Choroid plexus epithelial cell (primary cell): ENCODE results near the genes MCM7 and PILRA.

DNA sequence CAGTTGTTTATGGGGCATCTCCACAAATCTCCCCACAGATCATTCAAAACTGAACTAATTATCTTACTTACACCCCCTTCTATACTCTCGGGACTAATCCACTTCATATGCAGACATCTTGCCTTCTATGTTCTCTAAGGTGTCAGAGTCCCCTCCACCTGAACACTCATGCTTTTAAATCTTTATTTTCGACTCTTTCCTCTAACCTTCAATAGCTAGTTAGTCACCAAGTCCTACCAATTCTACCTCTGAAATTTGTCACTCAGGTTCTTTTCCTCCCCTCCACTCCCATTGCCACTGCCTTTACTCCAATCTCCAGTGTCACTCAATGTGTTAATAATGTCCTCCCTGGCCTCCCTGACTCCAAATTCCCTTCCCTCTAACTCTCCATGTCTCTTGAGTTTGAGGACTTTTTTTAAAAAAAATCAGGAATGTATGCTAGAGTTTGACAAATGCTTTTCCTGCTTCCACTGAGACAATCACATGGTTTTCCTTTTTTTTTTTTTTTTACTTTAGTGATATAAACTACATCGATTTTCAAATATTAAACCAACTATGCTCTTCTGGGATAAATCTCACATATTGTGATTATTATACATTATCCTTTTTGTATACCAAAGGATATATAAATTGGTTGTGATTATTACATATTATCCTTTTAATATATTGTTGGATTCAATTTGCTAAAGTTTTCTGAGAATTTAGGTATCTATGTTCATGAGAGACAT lies 16.8 kb upstream of the OR2AE1 start:
- RRBS = no CpG with 5 or more reads among the region's 3 CpGs

DNA sequence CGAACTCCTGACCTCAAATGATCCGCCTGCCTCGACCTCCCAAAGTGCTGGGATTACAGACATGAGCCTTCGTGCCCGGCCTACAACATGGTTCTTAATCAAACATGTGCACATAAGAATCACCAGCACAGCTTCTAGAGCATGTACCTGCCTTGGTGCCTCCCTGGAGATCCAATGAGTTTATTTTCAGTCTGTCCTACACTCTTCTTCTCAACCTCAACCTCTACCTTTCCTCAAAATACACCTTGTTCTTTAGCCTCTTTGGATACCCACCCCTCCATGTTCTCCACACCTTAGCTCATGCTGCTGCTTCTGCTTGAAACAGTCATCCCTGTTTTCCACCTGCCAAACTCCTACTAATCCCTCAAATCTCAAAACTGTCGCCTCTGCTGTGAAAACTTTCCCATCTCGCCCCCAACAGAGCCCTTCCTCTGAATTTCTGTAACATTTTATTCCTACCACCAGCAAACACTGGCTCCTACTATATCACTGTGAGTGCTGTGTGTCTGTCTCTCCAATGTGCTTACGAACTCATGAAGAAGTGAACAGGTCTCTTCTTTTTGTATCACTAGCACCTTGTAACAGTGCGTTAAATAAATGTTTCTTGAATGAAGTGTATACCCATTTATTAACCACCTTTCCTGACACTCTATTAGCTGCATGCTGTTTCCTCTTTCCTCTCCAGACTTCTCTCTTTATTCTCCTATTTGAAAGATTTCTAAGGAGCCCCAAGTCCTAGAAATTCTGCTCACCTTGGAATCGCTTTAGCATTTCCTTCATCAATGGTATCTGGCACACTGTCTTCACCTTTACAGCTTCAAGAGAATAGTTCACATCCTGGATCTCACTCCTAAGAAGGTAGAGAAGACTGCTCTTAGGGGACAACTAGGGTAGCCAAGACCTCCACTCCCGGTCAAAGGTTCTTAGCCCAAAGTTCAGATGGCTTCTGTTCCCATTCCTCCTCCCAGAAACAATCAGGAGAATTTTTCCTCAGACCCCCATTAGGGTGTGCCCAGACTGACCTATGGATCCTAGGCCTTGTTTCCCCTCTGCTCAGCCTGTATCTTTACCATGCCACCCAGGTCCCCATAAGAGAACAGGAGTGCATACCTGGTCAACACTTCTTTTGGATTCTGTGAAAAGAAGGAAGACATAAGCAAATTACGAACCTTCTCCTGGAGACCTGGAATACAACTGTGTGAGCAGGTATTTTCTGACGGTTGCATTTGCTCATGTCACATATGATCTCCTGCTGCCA lies 16.4 kb downstream of the TRIM4 start:
- RRBS = no CpG with 5 or more reads among the region's 13 CpGs

- RRBS = no CpG with 5 or more reads among the region's 3 CpGs
These were observed 849 bp downstream of the TRIM4 start for GRCh38 chr7:99918585-99918777.

DNA sequence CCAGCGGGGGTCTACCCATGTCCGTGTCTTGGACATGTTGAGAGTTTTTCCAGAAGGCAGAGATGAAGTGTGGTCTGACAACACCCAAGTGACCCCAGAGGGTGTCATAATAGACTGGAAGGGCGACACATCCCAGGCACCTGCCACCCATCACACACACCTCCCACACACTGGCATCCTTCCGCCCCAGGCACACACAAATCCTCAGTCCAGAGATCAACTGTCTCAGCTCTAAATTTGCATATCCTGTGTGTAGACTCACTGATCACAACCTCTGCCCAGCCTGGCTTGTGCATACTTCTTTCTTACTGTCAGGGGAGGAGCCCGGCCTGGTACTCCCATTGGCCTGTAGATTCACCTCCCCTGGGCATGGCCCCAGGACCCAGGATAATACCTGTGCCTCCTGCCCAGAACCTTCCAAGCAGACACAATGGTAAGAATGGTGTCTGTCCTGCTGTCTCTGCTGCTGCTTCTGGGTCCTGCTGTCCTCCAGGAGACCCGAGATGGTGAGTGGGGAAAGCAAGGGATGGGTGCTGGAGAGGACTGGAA lies 4.6 kb upstream of the AZGP1 start:
- RRBS = no CpG with 5 or more reads among the region's 6 CpGs

GRCh38 chr7:99992431-99992633 lies 16.5 kb upstream of the AZGP1 start:
- RRBS = no CpG with 5 or more reads among the region's 12 CpGs

- RRBS = no CpG with 5 or more reads among the region's 31 CpGs
These were observed 1.9 kb downstream of the MCM7 start for GRCh38 chr7:100098971-100099975.

GRCh38 chr7:100101011-100101479 lies at the start of gene MCM7:
Gene MCM7 (minus strand): TSS chr7:100101397.
- RRBS = 0% methylated on average over 7 of the region's 45 CpGs

GRCh38 chr7:100127879-100128692 lies 1.3 kb downstream of the MBLAC1 start:
- RRBS = 3% methylated on average over 13 of the region's 35 CpGs

DNA sequence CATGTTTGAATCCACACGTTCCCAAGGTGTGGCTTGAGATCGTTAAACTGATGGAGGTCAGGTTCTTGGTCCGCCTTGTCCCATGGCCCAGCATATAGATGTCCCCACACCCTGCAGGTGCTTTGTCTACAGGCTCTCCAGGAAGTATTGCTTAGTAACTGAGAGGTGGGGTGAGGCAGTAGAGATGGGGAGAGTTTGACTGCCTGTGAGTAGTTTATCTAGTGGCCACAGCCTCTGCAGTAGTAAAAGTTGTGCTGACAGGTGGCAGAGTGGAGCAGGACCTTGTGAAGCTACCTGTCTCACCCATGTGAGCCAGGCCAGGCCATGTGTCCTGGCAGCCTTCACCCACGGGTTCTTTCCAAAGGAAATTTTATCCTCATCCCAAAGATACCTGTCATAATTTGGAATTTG lies 5.4 kb upstream of the PVRIG start:
- RRBS = no CpG with 5 or more reads among the region's 4 CpGs

DNA sequence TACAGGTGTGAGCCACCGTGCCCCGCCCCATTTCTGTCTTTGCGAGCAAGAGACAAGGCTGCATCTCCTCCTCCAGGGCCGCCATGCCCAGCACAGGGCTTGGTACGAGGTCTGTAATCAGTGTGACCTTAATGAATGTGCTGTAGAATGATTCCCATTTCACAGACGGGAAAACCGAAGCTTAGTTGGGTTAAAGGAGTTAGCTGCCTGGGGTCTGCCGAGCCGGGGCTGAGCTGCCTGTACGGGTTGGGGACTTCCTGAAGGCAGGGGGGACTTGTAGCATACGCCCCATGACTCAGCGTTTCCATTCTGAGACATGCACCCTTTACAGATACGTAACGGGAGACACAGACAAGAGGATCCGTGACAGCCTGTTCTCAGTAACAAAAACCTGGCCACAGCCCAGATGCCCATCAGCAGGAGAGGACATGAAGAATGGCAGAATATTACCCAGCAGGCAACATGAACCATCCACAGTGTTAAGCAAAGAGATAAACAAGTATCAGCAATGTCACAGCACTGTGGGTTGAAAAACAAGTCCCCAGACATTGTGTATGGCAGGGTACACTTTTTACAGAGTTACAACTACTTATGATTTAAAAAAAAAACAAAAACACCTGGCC lies 23.7 kb downstream of the PVRIG start:
- RRBS = no CpG with 5 or more reads among the region's 15 CpGs

- RRBS = no CpG with 5 or more reads among the region's 7 CpGs
These were observed 3.0 kb upstream of the PILRB start for GRCh38 chr7:100354774-100355411.

DNA sequence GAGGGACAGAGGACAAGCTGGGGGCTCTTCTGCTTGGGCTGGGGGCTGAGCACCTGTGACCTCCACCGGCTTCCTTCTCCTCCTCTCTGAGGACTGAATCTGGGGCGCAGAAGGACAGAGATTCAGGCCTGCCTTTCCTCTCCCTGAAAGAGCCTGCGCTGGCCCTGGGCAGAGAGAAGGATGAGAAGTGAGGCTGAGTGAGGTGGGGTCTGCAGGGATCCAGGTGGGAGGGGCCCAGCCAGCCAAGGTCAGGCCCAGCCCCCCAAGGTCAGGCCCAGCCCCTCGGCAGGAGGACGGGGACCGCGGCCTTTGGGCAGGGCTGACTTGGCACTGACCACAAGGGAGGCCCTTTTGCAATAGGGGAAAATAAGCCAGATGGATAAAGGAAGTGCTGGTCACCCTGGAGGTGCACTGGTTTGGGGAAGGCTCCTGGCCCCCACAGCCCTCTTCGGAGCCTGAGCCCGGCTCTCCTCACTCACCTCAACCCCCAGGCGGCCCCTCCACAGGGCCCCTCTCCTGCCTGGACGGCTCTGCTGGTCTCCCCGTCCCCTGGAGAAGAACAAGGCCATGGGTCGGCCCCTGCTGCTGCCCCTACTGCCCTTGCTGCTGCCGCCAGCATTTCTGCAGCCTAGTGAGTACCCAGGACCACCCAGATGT lies at the start of gene PILRA:
PILRA (plus strand) TSS at position 398 of the 657 bp plus-strand sequence.
- RRBS = no CpG with 5 or more reads among the region's 14 CpGs

- RRBS = no CpG with 5 or more reads among the region's 7 CpGs
These were observed 2.4 kb downstream of the PPP1R35 start for GRCh38 chr7:100433884-100434347.

DNA sequence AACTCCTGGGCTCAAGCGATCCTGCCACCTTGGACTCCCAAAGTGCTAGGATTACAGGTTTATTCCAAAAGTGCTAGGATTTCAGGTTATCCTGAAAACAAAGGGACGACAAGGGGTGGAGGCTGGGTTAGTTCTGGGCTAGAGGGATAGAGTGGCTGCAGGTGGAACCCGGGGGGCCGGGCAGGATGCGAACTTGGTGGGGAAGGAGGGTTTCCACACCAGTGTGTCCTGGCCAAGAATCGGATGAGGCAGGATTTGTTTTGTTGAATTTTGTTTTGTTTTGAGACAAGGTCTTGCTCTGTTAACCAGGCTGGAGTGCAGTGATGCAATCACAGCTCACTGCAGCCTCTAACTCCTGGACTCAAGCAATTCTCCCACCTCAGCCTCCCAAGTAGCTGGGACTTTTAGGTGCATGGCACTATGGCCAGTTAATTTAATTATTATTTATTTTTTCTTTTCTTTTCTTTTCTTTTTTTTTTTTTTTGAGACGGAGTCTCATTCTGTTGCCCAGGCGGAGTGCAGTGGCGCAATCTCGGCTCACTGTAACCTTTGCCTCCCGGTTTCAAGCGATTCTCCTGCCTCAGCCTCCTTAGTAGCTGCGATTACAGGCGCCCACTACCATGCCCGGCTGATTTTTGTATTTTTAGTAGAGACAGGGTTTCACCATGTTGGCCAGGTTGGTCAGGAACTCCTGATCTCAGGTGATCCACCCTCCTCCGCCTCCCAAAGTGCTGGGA lies 12.9 kb upstream of the PPP1R35 start:
- RRBS = no CpG with 5 or more reads among the region's 16 CpGs

DNA sequence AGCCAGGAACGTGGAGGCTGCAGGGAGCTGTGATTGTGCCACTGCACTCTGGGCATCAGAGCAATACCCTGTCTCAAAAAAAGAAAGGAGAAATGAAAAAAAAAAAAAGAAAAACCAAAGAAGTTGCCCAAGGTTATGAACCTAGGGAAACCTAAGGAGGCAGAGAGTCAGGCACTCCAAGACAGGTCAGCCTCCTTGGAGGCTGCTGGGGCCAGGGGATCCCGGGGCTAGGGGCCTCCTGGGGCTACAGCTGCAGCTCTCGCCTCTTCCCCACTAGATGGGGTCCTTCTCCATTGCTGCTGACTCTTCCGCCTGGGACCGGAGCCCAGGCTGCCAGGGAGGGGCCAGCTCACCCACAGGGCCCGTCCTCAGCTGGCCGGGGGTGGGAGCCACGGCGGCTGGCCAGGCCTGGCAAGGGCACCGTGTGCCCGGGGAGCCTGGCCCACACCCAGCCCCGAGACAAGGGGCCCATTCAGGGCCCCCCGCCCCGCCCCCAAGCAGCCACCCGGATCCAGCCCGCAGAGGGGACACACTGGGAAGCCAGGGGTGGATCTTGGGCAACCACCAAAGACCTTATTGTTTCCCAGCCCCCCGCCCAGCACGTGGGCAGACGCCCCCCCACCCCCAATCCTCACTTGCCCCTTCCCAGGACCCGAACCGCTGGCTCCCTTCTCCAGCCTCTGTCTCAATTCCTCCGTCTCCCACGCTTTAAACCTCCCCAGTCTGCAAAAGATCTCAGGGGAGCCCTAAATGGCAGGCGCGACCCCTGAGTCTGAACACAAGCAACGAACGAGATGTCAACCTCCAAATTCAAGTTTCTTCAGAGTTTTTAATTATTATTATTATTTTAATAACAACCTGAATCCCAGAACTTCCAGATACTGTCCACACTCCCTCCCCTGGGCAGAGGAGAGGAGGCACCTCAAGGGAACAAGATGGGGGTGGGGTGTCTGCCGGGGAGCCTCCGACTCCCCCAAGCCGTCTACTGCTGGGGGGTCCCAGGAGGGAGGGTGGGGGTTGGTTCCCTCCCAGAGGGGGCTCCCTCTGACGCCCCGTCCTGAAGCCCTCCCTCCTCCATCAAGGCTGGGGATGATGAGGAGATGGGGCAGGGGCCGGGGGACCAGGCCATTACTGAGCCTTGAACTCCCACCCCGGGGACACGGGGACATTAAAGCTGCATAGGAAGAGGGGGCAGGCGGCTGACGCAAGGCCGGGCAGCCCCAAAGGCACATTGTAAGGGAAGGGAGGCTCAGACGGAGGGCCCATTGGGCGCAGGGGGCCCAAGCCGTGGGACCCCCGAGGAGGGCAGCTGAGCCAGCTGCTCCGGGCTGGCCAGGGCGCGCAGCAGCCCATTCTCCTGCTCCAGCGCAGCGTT lies 2.1 kb upstream of the SPACDR start:
- RRBS = 38% methylated on average over 23 of the region's 47 CpGs

- RRBS = 16% methylated on average over 3 of the region's 11 CpGs
These were observed 6.1 kb downstream of the NYAP1 start for GRCh38 chr7:100489815-100490309.

GRCh38 chr7:100546996-100547417 lies 8.0 kb downstream of the AGFG2 start:
- RRBS = no CpG with 5 or more reads among the region's 8 CpGs

DNA sequence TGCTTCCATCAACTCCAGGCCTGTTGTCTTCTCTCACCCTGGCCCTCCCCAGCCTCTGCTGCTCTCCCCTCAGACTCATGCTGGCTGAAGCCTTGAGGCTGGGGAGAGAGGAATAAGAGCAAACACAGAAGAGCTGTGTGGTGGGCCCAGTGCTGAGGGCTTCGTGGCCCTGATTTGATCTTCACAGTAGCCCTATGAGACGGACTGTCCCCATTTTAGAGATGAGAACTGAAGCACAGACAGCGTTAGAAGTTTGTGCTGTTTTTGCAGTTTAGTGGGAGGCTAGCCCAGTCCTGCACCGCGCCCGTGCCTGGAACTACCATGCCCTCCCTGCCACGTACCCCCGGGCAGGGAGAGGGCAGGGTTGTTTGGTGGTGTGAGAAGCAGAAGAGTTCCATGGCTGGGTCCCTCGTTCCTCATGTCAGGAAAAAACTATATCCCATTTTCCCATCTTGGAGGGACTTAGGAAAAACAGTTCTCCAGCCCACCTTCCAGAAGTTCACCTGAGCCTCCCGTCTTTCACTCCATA lies 10.3 kb downstream of the SAP25 start:
- RRBS = no CpG with 5 or more reads among the region's 10 CpGs

GRCh38 chr7:100577746-100578338 lies 4.1 kb upstream of the SAP25 start:
- RRBS = 100% methylated on average over 3 of the region's 12 CpGs

GRCh38 chr7:100578993-100579482 lies 5.3 kb upstream of the SAP25 start:
- RRBS = 89% methylated on average over 2 of the region's 18 CpGs